OCI-LY7 (cell line): ENCODE measurements around a stretch of chr1.

GRCh38 chr1:173410836-173411381, 66.2 kb upstream of the PRDX6 start:
- PRO-cap: no peak
- RAMPAGE, long total RNA: no peak

DNA sequence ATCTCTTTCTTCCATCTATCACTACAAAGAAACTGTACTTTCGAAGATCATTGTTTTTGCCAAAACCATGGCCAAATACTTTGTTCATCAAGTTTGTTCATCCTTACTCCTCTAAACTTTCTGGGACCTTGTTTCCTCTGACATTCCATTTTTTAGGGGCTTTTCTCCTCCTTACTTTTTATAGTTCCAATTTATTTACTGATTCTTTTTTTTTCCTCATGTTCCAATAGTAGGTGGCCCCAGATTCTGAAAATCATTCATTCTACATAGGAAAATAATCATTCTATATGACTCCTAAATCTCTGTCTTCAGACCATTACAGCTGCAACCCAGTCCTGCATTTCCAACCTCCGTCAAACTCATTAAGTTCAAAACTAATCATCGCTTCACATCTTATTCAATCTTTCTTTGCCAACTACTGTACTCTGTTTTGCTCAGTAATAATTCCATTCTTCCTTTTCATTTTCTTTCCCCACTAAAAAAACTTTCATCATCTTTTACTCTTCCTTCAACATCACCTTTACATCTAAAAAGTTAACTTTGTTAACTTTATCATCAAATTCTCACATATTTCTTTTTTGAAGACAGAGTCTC, 2.2 kb upstream of the DARS2 start:
- PRO-cap: no peak
- RAMPAGE, long total RNA: no peak

DNA sequence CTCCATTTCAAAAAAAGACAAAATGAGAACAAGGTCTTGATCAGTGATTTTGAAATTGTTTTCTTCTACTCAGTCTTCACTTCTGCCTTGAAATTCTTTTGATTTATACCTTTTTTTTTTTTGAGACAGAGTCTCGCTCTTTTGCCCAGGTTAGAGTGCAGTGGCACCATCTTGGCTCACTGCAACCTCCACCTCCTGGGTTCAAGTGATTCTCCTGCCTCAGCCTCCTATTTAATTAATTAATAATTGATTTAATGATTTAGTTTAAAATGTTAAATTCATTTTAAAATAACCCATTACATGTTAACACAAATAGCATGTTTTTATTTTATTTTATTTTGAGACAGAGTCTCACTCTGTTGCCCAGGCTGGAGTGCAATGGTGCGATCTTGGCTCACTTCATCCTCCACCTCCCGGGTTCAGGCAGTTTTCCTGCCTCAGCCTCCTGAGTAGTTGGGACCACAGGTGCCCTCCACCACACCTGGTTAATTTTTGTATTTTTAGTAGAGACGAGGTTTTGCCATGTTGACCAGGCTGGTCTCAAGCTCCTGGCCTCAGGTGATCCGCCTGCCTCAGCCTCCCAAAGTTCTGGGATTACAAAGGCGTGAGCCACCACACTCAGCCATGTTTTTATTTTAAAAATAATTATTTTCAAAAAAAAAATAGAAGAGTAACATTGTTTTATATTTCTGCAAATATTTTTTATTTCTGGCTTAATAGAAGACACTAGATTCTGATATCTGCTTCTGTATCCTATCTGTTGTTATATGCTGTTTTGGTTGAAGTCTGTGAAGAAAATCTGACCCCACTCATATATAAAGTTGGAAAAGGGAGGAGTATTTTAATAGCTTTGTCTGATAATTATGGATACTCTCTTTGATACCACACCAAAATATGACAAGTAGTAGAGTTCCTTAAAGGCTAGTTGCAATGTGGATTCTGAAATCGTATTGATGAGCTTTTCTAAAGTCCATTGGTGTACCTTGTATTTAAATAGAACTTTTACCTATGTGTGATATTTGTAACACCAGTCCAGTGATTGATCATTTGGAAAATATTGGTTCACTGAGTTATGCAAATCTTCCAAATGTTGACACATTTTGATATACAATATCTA, 8.5 kb upstream of the ZBTB37 start:
- PRO-cap: no peak
- RAMPAGE, long total RNA: no peak

DNA sequence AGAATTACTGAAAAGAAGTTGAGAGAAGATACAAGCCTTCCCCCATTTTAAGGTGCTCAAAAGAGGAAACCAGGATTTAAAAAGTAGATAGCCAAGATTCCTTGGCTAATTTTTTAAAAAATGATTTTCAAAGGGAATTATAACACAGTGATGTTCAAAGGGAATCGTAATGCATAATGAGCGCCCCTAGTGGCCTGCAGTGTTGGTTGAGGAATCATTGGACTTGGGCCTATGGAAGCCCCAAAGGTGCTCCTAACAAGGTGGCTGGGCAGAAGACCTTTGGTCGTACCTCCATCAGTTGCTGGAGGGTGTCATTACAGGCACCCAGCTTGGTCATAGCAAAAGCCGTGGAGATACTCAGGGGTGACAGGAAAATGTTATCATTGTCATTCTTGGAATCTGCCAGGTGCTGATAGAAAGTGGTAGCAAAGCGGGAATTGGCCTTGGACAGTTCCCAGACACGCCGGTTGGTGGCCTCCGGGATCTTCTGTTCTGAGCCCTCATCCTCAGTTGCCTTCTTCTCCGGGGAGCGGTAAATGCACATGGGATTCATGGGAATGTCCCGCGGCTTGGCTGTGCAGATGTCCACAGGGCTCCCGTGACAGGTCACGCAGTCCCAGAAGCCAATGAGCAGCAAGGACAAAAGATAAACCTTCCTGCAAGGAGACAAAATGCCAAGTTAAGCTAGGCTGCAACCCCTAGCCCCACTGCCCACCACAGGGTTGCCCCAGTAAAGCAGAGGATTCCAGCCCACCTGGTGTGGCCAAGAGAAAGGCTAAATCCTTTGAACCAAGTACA, 2.7 kb downstream of the SERPINC1 start:
- PRO-cap: no peak
- RAMPAGE, long total RNA: no peak

GRCh38 chr1:173925348-173925534, 8.1 kb upstream of the SERPINC1 start:
- PRO-cap: no peak
- RAMPAGE, long total RNA: no peak

DNA sequence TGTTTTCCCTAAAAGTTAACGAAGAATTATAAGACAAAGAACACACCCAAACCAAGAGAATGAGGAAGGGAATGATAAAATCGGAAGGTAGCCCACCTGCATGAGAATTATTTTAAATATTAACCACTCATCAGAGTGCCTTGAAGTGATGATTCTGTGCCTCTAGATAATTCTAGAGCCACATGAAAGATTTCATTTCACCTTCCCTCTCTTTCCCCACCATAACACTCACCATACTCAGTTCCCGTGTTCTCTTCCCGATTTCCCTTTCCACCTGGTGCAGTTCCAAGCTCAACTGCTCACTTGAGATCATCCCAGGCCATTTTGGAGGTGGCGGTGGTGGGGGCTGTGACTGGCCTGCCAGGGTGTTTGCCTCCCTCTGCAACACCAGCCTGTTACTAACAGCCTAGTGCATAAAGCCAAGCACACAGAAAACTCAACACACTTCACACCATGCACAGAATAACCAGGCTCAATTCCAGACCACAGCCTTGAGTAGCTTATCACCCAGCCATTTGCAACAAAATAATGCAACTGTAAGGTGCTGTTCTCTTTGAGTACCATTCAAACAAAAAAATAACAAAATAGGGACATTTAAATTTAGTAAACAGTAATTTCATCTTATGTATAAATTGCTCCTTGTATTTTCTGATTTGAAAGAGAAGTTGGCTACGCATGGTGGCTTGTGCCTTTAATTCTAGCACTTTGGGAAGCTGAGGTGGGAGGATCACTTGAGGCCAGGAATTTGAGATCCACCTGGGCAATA, 26.3 kb upstream of the SERPINC1 start:
- PRO-cap: no peak
- RAMPAGE, long total RNA: no peak

GRCh38 chr1:173970286-173970938, 51.7 kb downstream of the RC3H1 start:
- PRO-cap: no peak
- RAMPAGE, long total RNA: no peak

- PRO-cap: no peak
- RAMPAGE, long total RNA: no peak
These were observed 2.2 kb upstream of the RABGAP1L start for GRCh38 chr1:174157062-174157594.

DNA sequence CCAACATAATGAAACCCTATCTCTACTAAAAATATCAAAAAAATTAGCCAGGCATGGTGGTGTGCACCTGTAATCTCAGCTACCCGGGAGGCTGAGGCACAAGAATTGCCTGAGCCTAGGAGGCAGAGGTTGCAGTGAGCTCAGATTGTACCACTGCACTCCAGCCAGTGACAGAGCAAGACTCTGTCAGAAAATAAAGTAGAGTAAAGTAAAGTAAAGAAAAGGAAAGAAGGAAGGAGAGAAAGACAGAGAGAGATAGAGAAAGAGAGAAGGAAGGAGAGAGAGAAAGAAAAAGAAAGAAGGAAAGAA, 71.9 kb upstream of the GPR52 start:
- PRO-cap: no peak
- RAMPAGE, long total RNA: no peak

DNA sequence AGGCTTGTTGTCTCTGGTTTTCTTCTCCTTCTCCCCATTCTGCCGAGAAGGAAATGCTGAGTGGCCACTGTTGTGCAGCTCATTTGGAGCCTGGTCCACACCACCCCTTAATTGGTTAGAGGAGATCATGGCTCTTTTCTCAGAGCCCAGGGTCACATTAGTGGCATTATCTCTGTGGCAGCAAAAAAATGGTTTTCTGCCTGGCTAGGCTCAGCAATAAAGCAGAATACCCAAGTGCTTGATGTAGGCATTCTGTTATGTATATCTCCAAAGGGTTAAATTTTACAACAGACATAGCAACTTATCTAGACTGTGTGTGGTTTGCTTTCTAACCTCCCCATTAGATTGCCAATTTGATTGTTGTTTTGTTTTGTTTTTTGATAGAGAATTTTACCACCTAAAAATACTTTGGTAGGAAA, 199.2 kb upstream of the CACYBP start:
- PRO-cap: no peak
- RAMPAGE, long total RNA: no peak

DNA sequence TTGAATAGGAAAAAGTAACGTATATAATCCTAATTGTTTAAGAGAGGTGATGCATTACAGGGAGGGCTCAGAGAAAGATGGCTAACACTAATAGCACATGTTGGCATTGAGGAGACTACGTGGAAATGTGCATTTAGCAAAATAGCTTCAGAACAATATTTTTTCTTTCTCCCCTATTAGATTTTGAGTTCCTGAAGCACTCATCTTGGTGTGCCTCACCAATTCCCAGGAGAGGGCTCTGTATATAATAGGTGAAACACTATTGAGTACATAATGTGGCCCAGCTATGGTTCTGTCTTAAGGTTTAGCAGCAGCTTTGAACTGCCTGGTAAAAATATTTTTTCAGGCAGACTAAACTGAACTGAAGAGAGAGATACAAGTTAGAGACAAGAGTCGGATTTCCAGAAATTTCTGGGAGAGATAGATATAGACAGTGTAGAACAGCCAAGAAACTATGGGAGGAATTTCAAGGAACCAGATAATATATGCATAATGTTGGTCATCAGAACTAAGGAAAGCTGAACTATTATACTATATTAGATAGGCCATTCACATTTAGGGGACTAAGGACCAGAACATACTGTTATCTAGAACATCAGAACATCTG, 160.1 kb upstream of the CACYBP start:
- PRO-cap: no peak
- RAMPAGE, long total RNA: no peak

- PRO-cap: no peak
- RAMPAGE, long total RNA: no peak
These were observed 1.3 kb upstream of the CACYBP start for GRCh38 chr1:174998143-174999115.

DNA sequence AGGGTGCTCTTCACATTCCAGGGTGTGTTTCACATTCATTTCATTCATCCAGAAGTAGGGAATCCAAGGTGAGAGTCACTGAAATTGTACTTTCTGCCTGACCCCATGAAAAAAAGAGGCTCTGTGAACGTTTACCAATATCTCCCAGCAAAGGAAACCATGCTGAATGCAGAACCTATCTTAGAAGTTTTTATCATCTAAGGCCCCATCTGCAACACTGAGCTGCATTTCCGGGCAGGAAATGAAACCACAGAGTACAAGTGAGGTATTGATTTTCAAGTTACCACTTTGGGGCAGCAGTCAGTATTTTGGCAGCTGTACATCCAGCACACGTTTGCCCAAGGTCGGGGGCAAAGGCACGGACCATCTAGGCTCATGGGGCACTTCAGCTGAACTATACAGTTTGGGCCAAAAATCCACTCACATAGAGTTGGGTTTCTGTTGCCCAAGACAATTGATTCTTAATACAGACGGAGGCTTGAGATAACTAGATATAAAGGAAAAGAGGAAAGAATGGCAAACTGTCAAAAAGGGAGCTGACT, 16.6 kb upstream of the KIAA0040 start:
- PRO-cap: bidirectional peak, plus-strand start at position 334 of the sequence, minus-strand start at position 219 of the sequence
- RAMPAGE, long total RNA: no peak

- PRO-cap: bidirectional peak, plus-strand start at chr1:175673728, minus-strand start at chr1:175673673
- RAMPAGE, long total RNA: no peak
These were observed 69.9 kb downstream of the TNR start for GRCh38 chr1:175673525-175673877.

- PRO-cap: no peak
- RAMPAGE, long total RNA: no peak
These were observed 96.4 kb upstream of the TNR start for GRCh38 chr1:175839807-175840150.

DNA sequence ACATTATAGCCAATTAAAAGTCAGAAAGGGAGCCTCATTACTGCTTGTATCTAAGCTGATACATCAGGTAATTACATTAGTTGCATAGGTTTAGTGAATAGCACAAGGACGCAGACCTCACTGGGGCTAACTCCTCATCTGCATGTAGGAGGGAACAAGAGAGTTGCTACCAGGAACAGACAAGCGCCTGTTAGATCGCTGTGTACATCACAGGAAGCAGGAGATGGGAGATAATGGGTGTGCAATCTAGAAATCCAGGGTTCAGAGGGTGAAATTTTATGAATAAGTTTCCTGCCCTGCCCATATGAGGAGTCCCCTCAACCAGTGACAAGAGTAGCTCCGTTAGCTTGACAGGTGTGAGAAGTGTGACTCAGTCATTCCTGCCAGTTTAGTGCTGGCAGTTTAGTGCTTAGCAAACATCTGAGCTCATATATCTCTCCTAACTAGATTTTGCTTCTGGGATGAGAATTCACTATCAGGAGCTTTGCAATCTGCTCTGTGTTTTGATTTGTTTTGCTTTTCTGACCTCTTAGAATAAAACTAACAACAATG, 96.8 kb upstream of the TNR start:
- PRO-cap: no peak
- RAMPAGE, long total RNA: no peak

- PRO-cap: no peak
- RAMPAGE, long total RNA: no peak
These were observed 152.3 kb downstream of the COP1 start for GRCh38 chr1:176054699-176055318.

GRCh38 chr1:176068188-176068712, 138.8 kb downstream of the COP1 start:
- PRO-cap: no peak
- RAMPAGE, long total RNA: no peak

DNA sequence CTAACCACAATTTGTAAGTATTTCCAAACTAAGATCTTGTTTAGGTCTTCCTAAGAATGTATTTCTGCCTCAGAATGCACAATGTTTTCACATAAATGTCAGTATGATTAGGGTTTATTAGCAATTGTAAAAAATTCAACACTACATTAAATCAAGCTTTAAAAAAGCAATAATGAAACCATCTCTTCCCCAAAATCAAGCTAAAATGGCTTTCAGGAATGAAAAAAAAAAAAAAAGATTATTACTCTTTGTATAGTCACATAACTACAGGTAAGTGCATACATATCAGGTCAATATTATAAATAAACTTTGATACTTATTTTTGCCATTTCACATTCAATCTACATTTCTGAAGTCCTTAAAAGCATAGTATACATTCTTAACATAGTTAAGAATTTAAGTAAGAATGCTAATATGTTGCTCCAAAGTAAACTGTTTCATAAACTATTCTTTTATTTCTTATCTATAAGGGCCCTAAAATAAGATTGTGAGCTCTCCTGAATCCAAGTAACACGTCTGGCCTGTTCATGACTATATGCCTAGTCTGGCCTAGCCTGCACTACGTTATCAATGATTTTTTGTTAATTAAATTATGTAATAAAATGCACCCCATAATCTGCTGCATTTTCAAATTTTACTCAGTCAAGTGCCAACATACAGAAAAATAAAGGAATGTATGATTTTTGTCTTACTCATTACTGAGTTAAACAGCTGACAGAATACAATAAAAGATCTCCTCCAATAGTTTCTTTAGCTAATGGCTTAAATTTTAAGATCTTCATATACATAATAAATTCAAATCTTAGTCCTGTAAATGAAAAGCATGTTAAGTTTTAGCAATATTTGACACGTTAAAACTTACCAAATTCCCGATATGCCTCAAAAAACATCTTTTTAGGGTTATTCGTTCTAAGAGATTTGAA, 132.3 kb downstream of the COP1 start:
- PRO-cap: no peak
- RAMPAGE, long total RNA: no peak

GRCh38 chr1:176101229-176101838, 105.8 kb downstream of the COP1 start:
- PRO-cap: no peak
- RAMPAGE, long total RNA: no peak